Mesenteric fat pad (tissue), 1 donor: ENCODE measurements around the gene CCNL1.

DNA sequence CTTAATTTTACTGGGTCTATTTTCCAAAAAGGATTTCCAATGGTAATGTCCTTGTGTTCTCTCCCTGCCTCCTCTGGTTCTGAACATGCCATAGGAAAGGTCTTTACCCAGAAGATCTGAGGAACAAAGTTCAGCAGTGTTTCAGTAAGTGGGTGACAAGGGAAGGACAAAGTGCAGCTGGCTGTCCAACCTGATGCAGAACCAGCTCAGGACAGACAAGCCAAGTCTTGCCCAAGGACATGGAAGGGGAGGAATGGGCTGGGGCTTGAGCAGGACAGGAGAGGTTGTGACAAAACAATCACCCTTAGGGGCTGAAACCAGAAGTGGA is 61.2 kb upstream of the STRIT1 start:
- PRO-cap = no peak

GRCh38 chr3:155512064-155512567 is 218.6 kb upstream of the STRIT1 start:
- PRO-cap = no peak

- PRO-cap = no peak
Measured at GRCh38 chr3:155987484-155987974, 117.1 kb downstream of the GMPS start.

- PRO-cap = no peak
Measured at GRCh38 chr3:156455692-156456263, 99.1 kb downstream of the SSR3 start.

- PRO-cap = no peak
Measured at GRCh38 chr3:156547462-156548107, 7.3 kb downstream of the SSR3 start.

DNA sequence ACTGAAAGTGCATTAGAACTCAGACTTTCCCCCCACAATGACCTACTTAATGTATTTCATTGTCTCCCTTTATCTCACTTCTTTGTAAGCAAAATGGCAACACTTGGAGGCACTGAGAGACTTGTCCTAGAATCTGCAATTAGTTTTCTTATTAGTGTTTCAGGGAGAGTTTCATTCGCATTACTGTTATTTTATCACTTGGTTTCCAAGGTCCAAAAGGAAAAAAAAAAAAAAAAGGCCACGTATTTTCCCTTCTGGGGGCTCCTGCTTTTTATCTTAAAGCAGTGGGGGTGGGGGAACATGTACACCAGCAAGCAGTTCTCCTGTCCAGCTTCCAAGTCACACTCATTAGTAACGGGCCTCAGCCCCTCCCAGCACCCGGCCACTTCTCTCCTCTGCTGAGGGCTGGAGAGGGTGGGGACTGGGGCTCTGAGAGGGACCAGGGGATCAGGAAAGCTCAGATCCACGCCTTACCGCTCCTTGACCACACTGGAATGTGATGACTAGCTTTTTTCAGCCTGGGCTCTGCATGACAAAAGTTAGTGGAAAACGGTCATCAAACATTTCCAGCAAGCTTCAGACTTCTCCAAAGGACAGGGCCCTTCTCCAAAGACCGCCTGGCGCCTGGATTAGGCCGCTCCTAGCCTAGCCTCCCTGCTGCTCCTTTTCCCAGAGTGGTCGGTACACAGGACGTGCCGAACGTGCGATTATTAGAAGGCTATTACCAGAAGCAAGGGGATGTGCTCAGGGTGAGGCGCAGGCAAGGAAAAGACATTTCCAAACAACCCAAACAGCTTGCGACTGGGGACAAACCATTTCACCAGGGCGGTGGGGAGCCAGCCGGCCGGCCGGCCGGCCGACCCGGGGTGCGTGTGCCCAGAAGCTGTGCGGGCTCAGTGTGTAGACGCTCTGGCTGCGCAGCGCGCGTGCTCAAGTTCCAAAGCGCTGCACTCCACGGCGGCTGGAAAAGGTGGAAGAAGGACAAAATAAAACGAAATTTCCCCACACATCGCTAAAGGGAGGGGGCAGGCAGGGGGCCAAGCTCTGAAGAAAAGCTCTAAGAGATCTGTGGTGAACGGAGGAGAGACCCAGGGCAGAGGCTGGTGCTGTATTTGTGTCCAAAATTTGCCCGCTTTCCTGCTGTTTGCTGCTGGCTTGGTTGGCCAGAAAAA is 50.9 kb upstream of the SSR3 start:
- PRO-cap = no peak

DNA sequence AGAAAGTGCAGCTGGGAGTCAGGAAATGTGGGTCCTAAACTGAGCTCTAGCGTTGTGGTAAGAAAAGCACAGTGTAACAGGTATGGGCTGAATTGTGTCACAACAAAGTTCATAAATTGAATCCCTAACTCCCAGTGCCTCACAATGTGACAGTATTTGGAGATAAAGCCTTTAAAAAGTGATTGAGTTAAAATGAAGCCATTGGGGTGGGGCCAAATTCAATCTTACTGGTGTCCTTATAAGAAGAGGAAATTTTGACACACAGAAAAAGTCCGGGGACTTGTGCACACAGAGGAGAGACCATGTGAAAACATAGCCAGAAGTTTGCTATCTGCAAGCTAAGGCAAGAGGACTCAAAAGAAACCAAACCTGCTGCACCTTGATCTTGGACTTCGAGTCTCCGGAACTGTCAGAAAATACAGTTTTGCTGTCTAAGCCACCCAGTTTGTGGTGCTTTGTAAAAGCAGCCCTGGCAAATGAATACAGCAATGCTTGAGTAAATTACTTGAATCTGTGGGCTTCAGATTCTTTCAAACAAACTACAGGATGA is 53.6 kb upstream of the SSR3 start:
- PRO-cap = no peak

GRCh38 chr3:156681677-156682480 is 7.5 kb downstream of the TIPARP start:
- PRO-cap = no peak

DNA sequence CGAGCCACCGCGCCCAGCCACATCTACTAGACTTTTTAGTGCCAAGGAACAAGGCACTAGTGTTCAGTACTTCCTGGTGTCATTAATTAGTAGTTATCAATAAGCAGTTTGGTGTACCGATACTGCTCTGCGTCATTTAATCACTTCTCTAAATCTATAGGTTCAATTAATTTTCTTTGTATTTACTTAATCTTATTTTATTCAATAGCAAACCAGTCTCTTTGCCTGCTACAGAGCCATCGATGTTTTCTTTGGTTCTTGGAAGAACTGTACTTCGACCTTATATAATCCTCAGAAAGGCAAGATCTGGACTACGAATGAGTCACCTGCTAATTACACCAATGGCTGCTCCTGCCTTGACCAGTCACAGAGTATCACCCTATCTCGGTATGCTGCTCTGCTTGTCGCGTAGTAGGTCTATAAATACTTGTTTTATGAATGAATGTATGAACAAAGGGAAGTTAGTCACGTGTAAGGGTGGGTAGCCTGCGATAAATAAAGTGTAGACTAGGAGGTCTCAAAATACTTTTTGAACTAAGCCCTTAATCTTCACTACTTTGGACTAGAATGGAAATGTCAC is 788 bp upstream of the LEKR1 start:
- PRO-cap = no peak

DNA sequence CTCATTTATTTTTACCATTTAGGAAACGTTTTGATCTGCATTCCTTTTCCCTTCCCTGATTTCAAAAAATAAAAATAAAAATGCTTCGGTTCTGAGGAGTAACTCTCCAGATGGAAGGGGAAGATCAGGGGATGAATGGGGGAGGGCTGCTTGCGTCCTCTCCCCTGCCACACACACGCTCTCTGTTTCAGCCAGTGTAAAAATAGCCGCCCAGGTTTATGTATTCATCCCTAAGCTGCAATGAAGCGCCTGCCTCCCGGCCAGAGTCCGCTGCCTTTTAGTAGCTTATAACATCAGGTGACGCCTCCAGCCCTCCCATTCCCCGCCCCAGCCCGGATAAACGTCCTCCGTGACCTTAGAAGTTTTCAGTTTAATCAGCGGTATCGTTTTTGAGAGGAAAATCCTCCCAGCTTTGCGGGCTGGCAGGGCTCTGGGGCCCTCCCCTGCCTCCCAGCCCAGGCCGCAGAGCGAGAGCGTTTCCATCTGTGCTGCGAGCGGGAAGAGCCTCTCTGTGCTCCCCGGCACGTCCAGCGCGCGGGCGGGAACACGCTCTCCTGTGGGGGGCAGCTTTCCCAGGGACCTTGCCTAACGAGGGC is 71.4 kb downstream of the CCNL1 start:
- PRO-cap = bidirectional peak, plus-strand start at position 373 of the sequence, minus-strand start at position 279 of the sequence

DNA sequence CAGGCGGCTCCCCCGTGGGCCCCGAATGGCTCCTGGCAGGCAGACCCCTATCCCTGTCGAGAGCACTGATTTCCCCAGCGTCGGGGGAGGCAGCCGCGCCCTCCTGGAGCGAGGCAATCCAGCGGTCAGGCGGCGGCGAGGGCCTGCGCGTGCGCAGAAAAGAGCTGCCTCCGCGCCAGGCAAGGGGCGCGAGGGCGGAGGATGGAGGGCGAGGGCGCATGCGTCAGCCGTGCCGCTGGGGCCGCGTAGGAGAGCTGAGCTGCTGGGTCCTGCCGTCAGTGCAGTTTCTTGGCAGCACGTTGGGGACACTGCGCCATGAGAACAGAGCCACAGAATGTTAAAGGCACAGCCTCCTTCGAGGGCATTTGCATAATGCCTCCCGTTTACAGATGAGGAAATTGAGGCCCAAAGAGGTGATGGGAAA is 70.9 kb downstream of the CCNL1 start:
- PRO-cap = bidirectional peak, plus-strand start at position 278 of the sequence, minus-strand start at position 131 of the sequence

DNA sequence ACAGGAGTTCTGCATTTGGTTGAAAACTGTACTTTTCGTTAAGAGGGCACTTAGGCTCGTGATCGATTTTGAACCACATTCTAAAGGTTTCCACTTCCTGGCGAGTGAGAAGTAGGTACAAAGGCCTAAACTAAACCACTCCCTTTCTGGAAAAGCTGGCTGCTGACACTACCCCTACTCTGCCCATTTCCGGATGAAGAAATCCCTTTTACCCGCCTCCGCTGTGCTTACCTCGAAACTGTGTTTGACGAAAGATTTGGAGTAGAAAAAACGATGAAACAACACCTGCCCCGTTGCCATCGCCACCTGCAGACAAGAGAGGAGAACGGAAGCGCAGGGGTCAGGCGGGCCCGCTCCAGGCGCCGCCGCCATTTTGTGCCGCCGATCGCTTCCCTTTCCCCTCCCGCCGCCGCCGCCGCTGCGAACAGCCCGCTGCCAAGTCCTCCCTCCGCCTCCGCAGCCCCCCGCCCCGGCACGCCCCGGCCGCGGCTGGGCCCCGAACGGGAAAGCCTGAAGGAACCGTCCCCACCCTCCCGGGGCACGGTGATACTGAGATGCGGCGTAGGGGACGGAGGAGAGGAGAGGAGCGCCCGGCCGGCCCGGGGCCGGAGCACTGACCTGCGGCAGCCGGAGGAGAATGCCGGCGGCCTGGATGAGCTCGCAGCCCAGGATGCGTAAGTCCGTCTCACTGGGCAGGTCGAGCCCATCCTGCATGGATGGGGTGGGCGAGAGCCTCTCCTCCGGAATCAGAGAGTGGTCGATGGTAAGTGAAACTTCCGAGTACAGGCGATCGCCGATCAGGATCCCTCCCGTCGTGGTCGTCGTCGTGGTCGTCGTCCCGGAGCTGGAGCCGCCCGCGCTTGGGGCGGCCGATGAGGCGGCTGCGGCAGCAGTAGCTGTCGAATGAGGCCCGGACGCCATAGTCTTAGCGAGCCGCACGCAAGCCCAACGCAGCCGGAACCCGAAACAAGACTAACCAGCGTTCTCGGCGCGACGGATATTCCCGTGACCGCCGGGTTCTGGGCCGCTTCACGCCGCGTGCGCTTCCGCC is at the start of gene CCNL1:
TSS of gene CCNL1 (minus strand) at position 974 of the 1,051 bp plus-strand sequence.
- PRO-cap = bidirectional peak, plus-strand start outside the sequence, minus-strand start at position 974 of the sequence

DNA sequence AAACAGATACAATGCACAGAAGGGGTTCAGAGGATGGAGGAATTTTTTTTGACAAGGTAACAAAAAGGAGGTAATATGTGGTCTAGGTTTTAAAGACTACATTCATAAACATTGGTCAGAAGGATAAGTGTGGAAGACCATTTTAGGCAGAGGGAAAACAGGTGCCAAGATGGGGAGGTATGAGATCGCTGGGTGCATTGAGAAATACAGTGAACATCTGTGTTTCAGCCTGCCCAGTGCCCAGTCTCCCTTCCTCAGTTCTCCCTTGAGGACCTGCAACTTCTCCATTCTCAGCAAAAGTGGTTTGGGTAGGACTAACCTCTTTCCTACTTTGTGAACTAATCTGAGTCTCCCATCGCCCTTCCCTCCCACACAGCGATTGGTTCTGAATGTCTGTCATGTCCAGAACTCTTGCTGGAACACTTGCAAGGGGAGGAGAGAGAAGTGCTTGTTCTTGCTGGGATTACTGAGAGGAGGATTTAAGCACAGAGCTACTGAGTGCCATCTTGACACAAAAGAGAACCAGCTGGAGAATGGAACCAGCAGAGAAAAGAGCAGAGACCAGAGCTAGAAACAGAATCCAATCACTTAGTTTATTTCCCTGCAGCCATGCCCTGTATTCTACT is 10.9 kb upstream of the CCNL1 start:
- PRO-cap = no peak

- PRO-cap = no peak
Measured at GRCh38 chr3:158660761-158660979, 11.8 kb downstream of the LXN start.

DNA sequence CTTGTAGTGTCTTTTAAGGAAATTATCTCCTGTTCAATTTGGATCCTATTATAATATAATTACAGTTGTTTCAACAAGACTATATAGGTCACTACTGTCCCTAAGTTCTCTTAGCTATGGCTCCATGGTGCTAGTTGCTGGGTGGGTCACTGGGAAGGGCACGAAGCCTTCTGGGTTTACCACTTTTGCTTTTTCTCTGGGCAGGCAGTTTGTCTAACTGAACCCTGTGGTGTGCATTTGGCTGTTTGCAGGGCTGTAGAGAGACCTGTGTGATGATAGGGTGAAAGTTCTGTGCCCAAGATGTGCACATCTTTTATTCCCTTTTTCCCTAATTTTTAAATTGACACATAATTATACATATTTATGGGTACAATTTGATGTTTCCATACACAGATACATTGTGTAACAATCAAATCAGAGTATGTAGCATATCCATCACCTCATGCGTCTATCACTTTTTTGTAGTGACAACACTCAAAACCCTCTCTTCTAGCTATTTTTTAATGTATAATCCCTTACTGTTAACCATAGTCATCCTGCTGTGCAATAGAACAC is 16.1 kb downstream of the MFSD1 start:
- PRO-cap = no peak

- PRO-cap = no peak
Measured at GRCh38 chr3:158820173-158820431, 18.2 kb downstream of the MFSD1 start.

GRCh38 chr3:159169653-159170322 is 100.7 kb downstream of the IQCJ start:
- PRO-cap = no peak

DNA sequence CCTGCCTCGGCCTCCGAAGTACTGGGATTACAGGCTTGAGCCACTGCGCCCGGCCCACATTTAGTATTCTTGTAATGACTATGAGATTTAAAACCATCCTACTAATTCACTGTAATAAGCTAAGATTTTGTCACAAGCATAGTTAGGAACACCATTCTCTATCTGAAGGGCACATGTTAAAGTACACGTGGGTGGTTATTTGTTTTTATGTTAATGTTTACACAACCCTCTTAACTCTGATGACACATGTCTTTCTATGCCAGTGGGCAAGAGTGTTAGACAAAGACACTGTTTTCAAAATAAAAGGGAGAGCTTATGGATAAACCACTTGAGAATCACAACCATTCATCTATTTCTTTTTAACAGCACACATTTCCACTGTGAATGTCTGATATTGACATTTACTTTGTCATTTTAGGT is 178.0 kb downstream of the IQCJ-SCHIP1 start:
- PRO-cap = no peak

DNA sequence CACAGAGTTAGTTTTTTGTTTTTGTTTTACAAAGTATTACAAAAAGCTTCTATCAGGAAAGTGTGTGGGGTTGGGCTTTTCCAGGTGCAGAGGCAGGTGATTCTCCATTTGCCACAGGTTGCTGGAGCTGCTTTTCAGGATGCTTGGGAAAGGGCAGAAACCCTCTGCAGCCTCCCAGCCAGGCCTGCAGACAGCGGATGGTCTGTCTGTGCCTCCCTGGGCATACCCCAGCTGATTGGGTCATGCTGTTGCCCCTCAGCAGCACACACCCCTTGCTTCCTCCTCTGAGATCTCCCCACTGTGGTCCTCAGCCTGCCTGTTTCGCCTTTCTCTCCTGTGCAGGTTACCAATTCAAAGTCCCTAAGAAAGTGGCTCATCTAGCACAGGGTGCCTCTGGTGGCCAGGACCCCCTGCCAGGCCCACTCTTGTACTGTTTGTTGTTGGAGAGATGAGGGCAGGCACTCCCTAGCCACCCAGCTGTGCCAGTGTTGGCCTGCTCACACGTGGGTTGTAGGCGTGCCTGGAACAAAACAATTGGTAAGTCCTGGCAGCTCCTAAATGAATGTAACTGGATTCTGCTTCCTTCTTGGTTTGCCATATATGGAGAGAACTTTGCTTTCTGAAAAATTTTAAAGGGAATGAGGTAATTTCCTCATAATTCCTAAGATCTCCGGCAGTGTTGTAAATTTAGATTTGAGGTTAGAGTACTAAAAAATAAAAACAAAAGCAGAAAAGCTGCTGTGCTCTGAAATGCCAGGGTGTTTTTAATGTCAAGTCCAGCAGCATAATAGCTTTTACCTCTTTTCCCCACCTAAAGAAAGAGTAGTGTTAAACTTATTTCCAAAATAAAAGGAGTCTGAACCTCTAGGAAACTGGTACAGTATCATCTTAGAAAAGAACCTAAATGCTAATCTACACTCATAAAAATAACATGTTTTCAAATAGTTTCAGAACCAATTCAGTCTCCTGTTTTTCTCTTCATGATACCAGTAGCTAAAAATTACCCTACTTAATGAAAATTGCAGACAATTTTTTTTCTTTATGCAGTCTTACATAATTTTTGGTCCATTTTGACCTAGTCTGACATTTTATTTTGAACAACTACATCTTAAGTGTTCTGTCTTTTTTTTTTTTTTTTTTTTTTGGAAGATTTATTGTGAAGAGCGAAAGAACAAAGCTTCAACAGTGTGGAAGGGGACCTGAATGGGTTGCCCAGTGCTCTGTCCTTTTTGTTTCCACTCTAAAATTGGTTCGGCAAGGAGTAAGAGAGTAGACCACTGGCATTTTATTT is 449.6 kb upstream of the C3orf80 start:
- PRO-cap = no peak

DNA sequence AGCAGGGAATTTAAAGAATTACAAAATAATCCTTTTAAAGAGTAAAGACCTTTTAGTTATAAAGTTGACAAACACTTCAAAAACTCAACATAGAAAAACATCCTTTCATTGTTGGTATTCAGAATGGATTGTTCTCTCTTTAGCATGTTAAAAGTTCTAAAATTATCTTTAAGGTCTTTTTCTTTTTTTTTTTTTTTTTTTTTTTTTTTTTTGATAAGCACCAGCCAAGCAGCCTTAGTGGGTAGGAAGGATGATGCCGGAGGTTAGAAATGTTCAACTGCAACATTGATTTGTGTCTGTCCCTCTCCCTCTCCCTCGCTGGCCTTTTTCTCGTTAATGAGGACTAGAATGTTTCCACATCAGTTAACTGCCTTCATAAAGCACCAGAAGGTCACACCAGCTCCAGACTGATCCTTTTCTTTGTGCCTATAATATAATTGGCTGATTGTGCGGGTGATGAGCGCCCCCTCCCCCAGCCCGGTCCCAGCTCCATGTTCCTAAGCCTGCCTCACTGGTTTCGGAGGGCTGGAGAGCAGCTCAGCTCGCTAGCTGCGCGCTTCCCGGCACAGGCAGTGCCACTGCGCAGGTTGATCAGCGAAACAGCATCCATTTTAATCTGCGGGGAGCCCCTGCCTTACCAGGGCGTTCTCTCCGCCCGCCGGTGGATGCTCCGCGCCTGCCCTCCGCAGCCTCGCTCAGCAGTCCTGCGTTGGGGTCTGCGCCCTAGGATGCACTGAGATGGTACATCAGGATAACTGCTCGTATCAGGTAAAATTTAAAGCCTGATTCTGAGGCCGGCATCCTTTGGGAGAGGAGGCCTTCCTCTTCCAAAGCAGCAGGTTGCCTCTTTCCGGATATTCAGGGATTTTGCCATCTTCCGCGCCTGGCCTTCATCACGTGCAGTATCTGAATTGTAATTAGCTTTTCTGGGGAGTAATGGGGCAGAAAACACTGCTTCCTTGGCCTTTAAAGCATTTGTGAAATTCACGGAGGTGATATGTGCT is 385.5 kb upstream of the C3orf80 start:
- PRO-cap = no peak